Glomerular endothelial cell (primary cell): ENCODE results near the gene TM6SF1.

GRCh38 chr15:82864102-82864313, 54.6 kb downstream of the WHAMM start:
- RAMPAGE, long total RNA, result no peak

GRCh38 chr15:83017004-83018267, 6.0 kb upstream of the C15orf40 start:
- RAMPAGE, long total RNA, result no peak

DNA sequence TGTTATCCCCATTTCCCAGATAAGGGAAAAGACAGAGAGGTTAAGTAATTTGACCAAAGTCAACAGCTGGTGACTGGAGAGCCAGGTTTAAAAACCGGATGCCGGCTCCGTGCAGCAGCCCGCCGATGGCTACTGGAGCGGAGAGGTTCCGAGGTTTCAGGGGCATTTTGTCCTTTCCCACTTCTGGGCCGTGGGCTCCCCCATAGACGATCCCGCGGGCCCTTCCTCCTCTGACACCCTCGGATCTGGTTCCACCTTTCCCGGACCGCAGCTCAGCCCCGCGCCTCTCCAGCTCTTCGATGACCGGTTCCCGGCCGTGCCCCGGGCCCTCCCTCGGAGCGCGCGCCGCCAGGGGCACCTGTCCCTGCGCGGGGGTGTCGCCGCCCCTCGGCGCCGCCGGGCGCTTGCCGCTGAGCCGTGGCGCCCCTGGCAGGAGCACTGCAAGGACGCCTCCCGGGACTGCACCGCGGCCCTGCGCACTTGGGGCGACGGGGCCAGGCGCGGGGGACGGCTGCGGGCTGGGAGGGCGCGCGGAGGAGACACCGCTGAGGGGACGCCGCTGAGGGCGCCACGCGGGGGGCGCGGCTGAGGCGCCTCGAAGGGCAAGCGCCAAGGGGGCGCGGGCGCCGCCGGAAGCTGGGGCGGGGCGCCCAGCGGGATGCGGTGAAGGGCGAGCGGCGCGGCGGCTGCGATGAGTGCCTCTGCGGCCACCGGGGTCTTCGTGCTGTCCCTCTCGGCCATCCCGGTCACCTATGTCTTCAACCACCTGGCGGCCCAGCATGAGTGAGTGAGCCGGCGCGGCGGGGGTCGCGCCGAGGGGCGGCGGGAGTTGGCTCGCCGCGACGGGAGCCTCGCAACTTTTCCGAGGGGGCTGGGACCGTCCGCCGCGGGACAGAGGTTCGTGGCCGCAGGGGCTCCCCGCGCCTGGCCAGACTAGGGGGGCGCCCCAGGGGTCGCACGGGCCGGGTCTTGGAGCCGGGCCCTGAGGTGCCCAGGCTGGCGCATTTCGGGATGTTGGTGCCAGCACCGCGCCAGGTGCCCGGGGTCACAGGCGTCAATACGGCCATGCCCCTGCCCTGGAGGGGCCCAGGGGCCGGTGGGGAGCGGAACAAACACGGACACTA, at the start of gene TM6SF1:
Gene TM6SF1, plus strand, starts transcription at position 656 of the 1,124 bp plus-strand sequence.
- RAMPAGE, long total RNA, result no peak

- RAMPAGE, long total RNA, result no peak
Measured at GRCh38 chr15:83157335-83157685, 49.9 kb downstream of the TM6SF1 start.

- RAMPAGE, long total RNA, result no peak
Measured at GRCh38 chr15:83206929-83207315, 701 bp downstream of the HDGFL3 start.

DNA sequence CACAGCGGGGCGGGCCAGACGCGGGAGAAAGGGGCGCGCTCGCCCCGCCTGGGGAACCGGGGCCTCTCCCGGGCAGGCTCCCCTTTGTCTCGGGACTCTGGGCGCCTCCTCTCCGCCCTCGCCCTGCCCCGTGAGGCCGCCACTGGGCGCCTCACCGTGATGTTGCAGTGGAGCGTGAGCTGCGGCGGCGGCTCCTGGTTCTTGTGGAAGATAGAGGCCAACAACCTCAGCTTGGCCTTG, 179.3 kb upstream of the ZSCAN2 start:
- RAMPAGE, long total RNA, result no peak

DNA sequence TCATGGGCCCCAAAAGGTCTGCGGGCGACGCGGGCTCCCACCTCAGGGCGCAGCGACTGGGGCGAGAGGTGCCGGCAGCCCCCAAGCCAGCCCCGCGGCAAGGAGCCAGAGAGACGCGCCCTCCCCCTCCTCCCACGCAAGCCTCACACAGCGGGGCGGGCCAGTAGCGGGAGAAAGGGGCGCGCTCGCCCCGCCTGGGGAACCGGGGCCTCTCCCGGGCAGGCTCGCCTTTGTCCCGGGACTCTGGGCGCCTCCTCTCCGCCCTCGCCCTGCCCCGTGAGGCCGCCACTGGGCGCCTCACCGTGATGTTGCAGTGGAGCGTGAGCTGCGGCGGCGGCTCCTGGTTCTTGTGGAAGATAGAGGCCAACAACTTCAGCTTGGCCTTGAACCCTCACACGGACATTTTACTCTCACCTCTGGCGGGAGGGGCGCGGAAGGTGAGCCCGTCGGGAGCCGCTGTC, 100.6 kb upstream of the ZSCAN2 start:
- RAMPAGE, long total RNA, result no peak

DNA sequence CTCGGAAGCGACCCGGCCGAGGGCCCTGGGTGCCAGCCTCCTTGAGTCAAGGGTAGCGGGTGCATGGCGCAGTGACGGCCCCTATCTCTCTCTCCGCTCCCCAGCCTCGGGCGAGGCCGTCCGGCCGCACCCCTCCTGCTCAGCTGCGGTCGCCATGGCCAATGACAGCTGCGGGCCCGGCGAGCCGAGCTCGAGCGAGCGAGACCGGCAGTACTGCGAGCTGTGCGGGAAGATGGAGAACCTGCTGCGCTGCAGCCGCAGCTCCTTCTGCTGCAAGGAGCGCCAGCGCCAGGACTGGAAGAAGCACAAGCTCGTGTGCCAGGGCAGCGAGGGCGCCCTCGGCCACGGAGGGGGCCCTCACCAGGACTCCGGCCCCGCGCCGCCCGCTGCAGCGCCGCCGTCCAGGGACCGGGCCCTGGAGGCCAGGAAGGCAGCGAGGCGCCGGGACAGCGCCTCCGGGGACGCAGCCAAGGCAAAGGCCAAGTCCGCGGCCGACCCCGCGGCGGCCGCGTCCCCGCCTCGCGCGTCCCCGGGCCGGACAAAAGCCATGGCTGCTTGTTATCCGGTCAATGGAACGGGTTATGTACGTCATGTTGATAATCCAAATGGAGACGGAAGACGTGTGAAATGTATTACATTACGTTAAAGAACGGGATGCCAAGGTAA, 20.2 kb downstream of the WDR73 start:
- RAMPAGE, long total RNA, result no peak

DNA sequence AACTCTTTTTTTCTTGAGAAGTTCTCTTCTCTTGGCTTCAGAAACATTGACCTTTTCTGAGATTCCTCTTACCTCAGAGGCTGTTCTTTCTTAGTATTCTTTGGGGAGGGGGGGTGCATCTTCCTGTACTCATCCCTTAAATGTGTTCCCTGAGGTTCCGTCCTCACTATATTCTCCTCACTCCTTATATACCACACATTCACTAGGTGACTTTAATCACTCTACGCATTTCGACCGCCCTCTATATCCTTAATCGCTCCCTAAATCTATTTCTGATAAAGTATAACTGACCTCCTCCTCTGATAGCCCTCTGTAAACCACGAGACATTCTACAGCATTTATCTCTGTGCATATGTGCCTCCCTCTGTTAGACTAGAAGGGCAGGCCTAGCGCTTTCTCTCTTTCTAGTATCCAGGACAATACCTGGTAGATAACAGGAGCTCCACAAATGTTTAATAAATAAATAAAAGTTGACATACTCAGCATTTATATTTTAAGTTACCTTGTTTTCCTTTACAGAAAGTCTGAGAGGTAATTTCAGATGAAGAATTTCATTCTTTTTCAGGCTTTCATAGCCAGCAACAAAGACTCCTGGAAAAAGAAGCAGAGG, 1.8 kb downstream of the WDR73 start:
- RAMPAGE, long total RNA, result no peak

- RAMPAGE, long total RNA, result no peak
Measured at GRCh38 chr15:84715209-84716004, 532 bp downstream of the SEC11A start.

GRCh38 chr15:84762908-84763803, 14.8 kb downstream of the ZNF592 start:
- RAMPAGE, long total RNA, result no peak

GRCh38 chr15:84770809-84771688, 22.7 kb downstream of the ZNF592 start:
- RAMPAGE, long total RNA, result no peak

GRCh38 chr15:84886315-84887109, 2.0 kb downstream of the SLC28A1 start:
- RAMPAGE, long total RNA, result no peak

DNA sequence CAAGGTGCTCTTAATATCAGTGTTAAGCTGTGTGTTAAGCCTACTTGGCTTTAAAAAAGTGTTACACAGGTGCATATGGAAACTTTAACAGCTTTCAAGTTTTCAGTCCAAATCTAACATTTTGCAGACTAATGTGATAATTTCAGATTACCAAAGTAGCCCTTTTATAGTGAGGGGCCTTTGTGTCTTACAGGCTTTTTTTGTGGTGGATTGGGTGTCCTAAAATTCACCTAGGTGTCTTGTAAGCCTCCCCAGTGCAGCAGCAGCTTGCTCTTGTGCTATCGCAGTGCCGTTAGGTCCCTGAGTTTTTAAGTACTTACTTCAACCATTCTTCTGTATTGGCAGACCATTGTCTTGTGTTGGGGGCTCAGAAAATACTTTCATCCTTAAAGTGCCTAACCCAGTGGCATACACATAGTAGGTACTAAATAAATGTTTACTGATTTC, 2.0 kb downstream of the PDE8A start:
- RAMPAGE, long total RNA, result no peak

GRCh38 chr15:85006245-85007323, 24.9 kb downstream of the PDE8A start:
- RAMPAGE, long total RNA, result no peak

- RAMPAGE, long total RNA, result no peak
Measured at GRCh38 chr15:85026098-85026535, 44.5 kb downstream of the PDE8A start.

GRCh38 chr15:85032705-85033394, 51.2 kb downstream of the PDE8A start:
- RAMPAGE, long total RNA, result no peak

DNA sequence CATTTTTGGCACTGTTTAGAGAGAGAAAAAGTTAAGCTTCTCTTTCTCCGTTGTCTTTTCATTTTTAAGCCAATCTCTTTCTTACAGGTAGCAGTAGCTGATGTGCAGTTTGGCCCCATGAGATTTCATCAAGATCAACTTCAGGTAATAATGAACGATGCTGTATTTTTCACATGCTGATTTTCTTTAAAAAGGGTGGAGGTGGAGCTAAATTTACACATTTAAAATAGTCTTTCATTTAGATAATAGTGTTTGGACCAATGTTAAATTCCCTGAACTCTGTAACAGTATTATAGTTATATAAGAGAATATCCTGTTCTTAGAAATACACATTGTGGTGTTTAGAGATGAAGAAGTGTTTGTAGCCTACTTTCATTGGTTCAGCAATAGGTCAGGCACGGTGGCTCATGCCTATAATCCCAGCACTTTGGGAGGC, 82.6 kb downstream of the PDE8A start:
- RAMPAGE, long total RNA, result no peak

DNA sequence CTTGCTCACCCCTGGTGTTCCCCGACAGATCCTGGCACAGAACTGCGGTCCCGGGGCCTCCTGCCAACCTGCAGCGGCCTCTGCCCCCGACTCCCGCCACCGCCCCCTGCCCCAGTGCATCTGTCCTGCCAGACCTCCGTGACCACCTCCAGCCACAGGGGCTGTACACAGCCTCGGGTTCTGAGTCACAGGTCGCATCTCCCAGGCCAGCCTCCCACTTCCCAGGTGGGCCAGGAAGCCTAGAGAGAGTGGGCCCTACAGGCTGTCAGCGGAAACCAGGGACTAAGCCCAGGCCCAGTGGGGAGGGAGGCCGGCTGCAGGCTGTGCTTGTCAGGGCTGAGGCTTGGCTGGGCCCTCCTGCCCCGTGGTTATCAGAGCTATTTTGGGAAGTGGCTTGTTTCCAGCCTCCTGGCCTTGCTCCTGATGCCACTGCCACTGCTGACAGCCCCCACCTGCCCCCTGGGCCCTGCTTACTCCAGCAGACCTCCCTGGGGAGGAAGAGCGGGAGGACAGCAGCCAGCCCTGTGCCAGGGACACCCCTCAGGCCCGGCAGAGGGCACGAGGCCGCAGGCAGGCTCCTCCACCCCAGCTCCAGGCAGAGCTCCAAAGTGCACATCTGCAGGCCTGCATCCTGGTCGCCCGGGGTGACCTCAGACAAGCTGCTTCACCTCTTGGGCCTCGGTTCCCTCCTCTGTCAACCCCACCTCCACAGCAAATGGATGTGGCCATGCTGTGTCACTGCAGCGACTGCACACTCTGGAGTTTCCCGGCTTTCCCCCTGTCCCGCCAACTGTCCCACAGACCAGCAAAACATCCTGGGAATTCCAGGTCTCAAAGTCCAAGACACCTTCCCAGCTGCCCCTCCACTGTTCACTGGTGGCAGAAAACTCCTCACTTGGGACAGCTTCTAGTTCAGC, 124.1 kb upstream of the AKAP13 start:
- RAMPAGE, long total RNA, result no peak

DNA sequence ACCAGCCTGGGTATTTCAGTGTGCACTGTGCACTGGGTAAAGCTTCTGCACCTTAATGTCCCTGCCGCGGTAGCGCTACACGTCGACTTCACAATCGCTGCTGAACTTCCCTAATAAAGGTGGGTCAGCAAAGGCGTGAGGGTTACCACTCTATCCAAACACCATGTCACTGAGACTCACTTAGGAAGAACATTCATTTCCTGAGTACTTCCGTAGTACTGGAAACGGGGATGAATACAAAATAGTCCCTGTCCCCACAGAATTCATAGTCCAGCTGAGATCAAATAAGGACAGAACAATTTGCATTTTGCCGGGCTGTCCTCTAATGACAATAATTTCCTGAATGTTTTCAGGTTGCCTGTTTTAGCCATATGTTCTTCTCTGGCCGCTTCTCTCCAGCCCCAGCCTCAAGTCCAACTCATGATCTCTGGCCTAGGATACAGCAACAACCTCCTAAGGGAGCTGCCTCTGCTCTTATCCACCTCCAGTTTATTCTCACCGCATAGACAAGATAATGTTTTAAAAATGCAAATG, 83.6 kb upstream of the AKAP13 start:
- RAMPAGE, long total RNA, result no peak